Measurements from ENCODE around the genes MATCAP2 and ELMO1.

DNA sequence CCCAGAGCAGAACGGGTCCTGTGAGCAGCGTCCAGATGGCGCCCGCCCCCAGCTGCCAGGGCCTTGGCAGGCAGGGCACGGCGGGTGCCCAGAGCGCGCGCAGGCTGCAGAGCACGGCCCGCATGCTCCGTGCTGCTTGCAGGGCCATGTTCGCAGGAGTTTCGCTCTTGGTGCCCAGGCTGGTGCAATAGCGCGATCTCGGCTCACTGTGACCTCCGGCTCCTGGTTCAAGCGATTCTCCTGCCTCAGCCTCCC is 32.4 kb upstream of the SEPTIN7 start:
- PRO-cap = no peak

DNA sequence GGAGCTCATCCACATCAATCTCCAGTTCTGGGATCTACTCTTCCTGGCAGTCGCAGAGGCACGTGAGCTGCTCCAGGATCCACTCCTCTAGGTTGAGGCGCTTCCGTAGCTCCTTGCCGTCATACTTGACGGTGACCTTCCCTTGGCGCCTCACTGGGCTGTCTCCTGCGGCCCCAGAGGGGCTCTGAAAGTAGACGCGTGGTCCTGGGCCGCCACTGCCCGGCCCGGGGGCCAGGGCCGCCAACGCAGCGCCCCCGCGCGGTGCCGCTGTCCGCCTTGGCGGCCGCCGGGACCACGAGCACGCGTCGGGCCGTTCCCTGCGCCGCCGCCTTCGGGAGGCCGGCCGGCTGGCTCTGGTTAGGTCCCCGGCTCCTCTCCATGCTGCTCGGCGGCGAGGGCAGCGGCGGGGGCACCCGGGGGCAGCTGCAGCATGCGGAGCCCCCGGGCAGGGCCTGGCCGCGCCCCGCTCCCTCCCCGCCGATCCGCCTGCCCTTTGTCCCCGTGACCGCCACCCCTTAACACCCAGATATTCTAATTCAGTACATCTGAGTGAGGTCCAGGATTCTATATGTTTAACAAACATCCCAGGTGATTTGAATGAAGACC is 170.5 kb downstream of the SEPTIN7 start:
- PRO-cap = no peak

GRCh38 chr7:36065751-36065961 is 87.4 kb upstream of the EEPD1 start:
- PRO-cap = no peak

GRCh38 chr7:36285404-36286088 is 81.5 kb downstream of the MATCAP2 start:
- PRO-cap = no peak

DNA sequence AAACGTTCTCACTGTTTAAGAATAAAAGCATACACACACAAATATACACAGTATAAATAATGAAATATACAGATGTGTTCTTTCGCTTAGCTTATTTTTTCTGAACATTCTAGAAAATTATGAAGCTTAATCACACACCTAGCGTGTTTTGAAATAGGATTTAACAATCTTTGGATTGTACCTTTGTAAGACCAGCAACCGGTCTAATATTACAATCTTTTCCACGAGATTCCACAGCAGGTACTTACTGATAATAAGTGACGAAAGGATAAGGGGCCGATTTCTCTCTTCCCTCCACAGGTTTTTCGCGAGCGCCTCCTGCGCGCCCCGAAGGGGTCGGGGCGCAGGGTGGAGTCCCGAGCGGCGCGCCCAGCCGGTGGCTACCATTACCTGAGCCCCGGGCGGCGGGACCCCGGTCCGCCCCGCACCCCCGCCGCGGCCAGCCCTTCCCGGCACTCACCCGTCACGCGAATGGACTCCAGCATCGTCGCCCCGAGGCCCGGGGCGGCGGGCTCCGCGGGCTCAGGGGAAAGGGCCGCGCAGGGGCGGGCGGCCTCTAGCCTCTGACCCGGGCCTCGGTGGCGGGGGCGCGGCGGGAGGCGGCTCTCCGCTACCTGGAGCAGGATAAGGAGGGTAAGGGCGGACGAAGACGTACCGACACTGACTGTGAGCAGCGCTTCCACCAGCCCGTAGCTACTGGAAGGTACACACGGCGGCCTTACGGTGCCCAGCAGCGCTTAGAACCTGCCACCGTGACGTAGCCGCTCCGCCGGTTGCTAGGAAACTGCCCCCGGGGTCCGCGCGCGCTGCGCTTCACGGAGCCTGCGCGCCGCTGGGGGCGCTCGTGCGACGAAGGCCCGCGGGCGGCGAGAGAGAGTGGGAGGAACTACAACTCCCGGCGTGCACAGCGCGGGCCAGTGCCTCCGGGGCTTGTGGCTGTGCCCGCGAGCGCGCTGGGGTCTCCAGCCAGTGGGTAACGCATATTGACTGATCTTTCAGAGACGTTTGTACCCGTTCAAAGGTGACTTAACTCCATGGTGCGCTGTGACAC is at the start of gene MATCAP2:
Gene MATCAP2, minus strand, starts transcription at position 785 of the 1,051 bp plus-strand sequence.
- PRO-cap = bidirectional peak, plus-strand start at position 463 of the sequence, minus-strand start at position 473 of the sequence; bidirectional peak, plus-strand start at position 856 of the sequence, minus-strand start at position 746 of the sequence

DNA sequence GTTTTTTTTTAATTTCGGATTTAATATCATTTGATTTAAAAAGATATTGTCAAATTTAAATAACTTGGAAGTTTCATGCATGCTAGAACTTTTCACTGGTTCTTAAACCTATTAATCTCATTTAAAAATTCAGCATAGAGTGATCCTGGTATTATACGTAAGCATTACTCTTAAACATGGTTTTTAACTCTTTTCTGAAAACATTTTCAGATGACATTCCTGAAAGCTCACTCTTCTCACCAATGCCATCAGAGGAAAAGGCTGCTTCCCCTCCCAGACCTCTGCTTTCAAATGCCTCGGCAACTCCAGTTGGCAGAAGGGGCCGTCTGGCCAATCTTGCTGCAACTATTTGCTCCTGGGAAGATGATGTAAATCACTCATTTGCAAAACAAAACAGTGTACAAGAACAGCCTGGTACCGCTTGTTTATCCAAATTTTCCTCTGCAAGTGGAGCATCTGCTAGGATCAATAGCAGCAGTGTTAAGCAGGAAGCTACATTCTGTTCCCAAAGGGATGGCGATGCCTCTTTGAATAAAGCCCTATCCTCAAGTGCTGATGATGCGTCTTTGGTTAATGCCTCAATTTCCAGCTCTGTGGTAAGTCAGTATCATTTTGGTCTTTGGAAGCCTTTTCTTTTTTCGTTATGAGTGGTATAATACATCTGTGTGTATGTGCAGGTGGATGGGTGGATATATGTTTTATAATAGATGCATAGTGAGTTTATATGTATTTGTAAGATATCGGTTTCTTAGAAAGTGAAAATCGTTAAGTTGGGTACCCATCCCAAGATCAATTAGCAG is 16.5 kb downstream of the ANLN start:
- PRO-cap = no peak

- PRO-cap = no peak
Measured at GRCh38 chr7:36460768-36461314, 71.2 kb downstream of the ANLN start.

DNA sequence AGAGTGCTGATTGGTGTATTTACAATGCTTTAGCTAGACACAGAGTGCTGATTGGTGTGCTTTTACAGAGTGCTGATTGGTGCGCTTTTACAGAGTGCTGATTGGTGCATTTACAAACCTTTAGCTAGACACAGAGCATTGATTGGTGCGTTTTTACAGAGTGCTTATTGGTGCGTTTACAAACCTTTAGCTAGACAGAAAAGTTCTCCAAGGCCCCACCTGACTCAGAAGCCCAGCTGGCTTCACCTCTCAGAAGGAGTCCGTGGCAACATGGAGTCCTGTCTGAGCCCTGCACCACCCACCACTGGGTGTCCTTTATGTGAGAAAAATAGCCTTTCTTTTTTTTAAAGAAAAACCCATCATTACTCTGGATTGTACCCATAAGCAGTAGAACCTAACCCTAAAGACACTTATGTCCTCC is 115.1 kb downstream of the ANLN start:
- PRO-cap = no peak

GRCh38 chr7:36594437-36594702 is 129.9 kb downstream of the AOAH start:
- PRO-cap = no peak

- PRO-cap = no peak
Measured at GRCh38 chr7:36661199-36661933, 62.9 kb downstream of the AOAH start.

DNA sequence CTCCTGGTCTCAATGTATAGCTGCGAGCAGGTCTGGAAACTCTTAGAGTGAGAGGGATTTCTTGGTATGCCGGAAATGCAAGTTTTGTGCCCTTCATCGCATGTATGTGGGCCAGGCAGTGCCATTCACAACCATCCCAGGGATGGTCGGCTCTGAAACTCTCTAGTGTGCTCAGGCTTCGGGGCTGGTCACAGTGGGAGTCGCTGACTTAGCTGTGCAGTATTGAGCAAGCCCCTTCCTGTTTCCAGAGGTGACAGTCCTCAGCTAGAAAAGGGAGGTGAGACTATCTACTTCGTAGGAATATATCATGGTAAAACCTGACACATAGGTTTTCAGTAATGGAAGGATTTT is 2.0 kb upstream of the AOAH start:
- PRO-cap = no peak

DNA sequence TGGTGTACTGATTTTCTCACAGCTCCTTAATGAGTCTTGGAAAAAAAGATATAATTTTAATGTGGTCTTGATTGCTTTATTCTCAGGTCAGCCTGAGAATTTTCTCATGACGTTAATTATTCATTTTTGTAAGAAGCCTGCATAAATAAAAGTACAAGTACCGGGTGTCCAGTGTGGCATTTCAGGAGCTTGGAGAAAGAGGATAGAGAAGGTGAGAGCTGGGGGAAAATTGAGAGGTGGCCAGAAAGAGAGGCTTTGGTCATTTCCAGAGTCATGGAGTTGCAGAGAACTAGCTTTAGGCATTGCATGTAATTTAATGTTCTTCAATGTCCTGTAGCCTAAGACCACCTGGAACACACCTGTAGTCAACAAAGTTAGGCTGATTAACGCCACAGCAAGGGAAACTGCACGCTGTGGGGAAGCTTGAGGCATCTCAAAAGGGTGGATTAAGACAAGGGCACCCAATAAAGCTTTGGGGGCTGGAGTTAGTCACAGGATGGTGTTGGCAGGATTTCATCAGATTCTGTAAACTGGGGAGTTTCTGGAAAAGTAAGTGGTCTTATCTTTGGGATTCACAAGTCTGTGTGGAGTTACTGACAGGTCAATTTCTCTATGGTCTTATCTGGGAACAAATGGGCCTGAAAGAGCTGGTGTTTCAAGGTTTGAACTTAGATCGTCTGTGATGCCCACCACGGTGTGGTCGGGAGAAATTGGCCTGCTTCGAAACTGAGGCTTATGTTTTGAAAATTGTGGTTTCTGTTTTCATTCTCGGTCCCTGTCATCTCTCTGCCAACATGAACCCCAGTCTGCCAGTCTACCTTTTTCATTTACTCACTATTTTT is 23.6 kb upstream of the AOAH start:
- PRO-cap = no peak

DNA sequence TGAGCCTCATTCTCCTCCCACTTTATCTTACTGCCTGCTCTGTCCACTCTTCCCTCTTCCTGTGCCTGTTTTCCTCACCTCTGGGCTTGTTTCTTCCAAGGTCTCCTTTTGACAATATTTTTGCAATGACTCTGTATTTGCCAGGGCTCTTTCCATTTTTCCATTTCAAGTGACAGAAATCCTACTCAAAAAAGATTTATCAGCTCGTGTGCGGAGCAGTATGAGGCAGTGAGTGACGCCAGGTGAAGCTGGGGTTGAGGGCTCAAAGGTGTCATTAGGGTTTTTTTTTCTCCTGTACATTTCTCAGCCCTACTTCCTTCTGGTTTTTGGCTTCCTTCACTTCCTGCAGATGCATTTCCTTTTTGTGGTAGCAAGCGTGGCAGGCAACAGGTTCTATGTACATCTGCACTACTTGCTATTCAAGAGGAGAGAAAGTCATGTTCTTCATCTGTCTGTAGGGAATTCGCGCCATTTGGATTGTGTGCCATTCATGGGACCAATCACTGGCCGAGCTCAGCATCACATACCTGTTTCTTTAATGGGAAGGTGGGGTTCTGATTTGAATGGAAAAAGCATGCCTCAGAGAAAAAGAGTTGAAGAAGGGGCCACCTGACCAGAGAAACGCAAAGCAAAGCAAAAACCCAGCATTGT is 52.8 kb upstream of the AOAH start:
- PRO-cap = no peak

DNA sequence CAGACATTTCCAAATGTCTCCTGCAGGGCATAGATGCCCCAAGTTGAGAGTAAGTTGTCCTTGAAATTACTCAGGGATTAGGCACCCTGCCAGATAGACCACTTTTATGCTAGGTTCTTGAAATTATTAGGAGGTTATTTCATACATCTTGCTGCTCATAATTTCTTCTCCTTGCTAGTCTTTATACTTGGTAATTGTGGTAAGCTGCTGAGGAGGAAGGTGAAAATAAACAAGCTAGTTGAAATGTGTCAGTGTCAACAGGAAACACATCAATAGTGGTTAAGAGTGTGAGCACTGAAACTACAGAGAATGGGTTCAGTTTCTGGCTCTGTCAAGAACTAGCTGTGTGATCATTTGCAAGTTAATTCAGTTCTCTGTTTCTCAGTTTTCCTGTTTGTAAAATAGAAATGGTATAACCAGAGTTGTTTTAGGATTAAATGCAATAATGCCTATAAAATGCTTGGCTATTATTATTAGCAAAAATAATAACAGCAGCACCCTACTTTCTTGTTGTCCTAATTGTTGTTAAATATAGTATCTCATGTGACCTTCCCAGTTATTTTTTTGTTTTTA is 63.8 kb upstream of the AOAH start:
- PRO-cap = no peak

DNA sequence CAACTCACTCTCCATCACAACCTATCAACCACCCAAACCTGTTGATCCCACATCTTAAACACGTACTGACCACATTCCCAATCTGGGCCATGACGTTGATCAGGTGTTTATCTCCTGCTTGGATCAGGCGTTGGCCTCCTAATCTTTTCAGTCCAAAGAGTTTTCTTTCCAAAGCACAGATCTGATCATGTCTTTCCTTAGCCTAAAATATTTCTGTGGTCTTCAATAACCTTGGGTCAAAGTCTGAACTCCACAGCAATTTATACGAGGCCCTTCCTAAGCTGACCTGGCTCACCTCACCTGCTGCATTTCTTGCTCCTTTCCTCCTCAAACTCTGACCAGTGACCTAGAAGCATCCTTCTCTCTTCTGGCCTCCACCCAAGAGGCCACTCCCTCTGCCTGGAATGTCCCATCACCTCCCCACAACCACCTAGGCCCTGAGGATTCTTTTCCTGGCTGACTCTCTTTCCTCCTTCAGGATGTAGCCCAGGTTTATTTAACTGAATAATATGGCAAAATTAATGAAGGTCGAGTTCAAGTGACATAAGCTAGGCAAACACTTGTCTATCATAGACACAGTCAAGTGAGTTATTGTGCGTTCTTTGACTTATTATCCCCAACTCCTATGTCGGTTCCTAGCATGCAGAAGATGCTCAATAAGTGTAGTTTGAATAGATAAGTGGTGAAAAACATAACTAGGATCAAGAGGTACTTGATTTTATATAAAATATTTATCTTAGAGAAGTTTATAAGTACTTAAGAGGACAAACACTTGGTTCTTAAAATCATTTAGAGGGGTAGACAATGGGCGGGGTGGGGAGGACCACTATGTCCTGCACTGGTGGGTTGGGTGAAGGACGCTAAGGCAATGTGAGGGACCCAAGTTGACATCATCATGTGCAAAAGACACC is 223.4 kb upstream of the AOAH start:
- PRO-cap = no peak

GRCh38 chr7:36955028-36955931 is 231.0 kb upstream of the AOAH start:
- PRO-cap = no peak

DNA sequence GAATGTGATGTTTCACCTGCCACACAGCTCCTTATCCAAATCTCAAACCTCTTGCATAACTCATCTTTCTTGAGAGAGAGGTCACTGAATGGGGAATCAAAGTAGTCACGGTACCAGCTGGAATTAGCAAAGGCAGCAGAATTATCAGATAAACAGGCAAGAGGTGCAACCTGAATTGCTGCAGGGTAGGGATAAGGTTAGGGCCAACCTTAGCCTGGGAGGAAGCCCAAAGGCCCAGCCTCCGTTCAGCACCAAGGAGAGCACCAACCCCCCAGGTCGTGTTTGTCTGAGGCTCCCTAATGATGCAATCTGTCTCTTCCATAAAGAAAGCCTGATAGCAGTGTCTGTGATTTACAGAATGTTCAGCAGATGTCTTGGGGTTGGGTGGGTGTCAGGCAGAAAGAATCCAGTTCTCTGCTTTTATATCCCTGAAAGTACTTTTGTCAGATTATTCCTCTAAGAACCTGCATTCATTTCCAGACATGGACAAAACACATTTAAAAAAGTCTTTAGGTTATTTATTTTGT is 328.4 kb upstream of the AOAH start:
- PRO-cap = no peak

GRCh38 chr7:37448341-37449404 is at the start of gene ELMO1:
ELMO1 (minus strand) TSS chr7:37448864.
- PRO-cap = no peak

DNA sequence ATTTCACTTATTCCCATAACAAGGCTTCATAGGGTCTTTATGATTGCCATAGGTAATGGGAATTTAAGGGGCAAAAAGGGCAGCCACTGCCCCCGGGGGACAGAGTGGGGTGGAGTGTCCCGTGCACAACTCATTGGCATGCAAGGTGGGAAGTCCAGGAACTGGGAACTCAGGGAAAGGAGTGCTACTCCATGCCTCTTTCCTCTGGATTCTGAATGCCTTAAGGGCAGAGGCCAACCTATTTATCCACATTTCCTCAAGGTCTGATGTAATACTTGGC is 100.7 kb upstream of the ELMO1 start:
- PRO-cap = no peak

DNA sequence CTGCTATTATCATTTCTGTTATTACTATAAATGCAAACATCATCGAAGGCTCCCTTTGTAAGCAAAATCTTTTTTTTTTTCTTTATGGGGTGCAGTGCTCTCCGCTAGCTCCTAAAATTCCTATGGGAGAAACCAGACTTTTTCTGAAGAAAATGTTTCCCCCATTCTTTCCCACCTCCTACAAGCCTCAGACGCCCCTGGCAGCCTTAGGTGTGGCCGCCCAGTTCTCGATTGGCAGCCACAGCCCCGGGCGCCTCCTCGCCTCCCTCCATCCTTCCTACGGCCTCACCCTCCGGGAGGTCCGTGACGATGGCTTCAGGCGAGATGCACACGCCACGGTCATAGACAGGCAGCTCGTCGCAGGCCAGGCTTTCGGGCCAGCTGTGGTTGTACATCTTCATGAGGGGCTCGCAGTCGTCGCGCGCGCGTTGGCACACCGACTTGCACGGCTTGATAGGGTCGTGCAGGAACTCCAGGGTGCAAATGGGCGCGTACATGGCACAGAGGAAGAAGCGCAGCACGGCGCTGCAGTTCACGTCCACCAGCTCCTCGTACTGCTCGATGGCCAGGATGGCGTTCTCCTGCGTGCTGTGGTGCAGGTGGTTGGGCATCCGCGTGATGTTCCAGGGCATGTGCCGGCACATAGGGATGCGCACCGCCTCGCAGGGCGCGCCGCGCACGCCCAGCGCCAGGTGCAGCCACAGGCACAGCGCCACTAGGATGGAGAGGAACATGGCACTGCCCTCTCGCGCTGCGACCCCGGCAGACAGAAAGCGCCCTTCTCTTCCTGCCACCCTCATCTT is 612 bp downstream of the SFRP4 start:
- PRO-cap = no peak

All from osteocyte (in vitro differentiated cells).